Heart left ventricle (tissue), 7 donors: ENCODE measurements around the gene RP9.

GRCh38 chr7:32068818-32069166 lies 1.4 kb downstream of the PDE1C start:
- PRO-cap, 6 experiments, result peak in 2 of 6 experiments; most common plus-strand start chr7:32068956 (in 2)
- RAMPAGE, long total RNA, 2 experiments, result no peak in any of the 2 experiments
- RRBS, result no CpG with 5 or more reads among the region's 7 CpGs

- PRO-cap, 6 experiments, result no peak in any of the 6 experiments
- RAMPAGE, long total RNA, 2 experiments, result no peak in any of the 2 experiments
- RRBS, result no CpG with 5 or more reads among the region's 9 CpGs
Observed at GRCh38 chr7:32283608-32284172, 206.5 kb downstream of the LSM5 start.

GRCh38 chr7:32495771-32496626 lies 710 bp downstream of the AVL9 start:
- PRO-cap, 6 experiments, result peak in 6 of 6 experiments; most common plus-strand start chr7:32496000 (in 2); most common minus-strand start chr7:32495913 (in 3)
- RAMPAGE, long total RNA, 2 experiments, result no peak in any of the 2 experiments
- RRBS, result 2% methylated on average over 7 of the region's 26 CpGs

- PRO-cap, 6 experiments, result no peak in any of the 6 experiments
- RAMPAGE, long total RNA, 2 experiments, result no peak in any of the 2 experiments
- RRBS, result no CpG with 5 or more reads among the region's 2 CpGs
Observed at GRCh38 chr7:32669543-32670044, 174.3 kb downstream of the AVL9 start.

- PRO-cap, 6 experiments, result peak in 1 of 6 experiments; most common minus-strand start chr7:33044487 (in 1)
- RAMPAGE, long total RNA, 2 experiments, result no peak in any of the 2 experiments
- RRBS, result no CpG with 5 or more reads among the region's 3 CpGs
Observed at GRCh38 chr7:33044283-33044754, 18.3 kb downstream of the NT5C3A start.

DNA sequence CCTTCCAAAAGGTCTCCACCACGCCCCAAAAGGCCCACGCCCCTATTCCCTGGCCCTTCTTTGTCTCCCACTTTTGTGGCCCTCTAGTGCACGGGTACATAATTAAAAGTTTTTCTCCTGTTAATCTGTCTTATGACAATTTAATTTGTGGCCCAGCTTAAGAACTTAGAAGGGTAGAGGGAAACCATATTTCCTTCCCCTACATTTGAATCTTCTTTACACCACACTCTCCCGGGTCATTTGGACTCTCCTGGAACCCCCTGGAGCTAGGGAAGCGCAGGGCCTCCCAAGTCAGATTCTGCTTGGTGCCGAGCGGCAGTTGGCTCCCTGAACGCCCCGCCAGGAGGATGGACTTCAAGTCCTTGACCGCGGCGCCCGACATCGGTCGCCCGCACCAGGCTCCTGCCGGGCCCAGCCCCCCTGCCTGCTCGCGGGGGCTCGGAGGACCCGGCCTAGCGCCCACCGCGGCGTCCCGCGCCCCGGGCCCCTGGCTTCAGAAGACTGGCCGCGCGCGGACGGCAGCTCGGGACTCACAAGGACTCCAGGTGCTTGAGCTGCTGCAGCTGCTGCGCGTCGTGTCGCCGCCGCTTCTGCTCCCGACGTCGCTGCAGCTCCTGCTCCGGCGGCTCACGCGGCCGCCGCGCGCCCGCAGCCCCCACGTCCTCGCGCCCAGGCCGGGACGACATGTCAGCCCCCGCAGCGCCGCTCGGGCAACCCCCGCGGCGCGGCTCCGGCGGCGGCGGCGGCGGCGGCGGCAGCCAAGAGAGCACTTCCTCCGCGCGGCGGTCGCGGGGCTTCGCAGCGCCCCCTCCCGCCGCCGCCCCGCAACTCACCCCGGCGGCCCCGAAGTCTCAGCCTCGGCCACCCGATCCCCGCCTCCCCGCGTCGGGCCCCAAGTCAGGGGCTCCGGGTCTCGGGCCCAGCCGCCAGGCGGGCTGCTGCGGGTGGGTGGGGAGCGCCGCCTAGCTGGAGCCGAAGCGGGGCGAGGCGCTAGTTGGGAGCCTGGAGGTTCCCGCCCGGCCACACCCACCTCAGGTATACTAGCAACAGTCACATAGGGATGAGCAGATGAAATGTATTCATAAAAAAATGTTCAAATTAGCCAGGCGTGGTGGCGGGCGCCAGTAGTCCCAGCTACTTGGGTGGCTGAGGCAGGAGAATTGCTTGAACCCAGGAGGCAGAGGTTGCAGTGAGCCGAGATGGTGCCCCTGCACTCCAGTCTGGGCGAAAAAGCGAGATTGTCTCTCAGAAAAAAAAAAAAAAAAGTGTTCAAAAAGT lies at the start of gene RP9:
RP9 (minus strand) TSS at position 718 of the 1,278 bp plus-strand sequence.
- PRO-cap, 6 experiments, result peak in 6 of 6 experiments; most common plus-strand start position 357 of the sequence (in 2); most common minus-strand start position 686 of the sequence (in 3)
- RAMPAGE, long total RNA, 2 experiments, result no peak in any of the 2 experiments
- RRBS, result 1% methylated on average over 51 of the region's 113 CpGs

DNA sequence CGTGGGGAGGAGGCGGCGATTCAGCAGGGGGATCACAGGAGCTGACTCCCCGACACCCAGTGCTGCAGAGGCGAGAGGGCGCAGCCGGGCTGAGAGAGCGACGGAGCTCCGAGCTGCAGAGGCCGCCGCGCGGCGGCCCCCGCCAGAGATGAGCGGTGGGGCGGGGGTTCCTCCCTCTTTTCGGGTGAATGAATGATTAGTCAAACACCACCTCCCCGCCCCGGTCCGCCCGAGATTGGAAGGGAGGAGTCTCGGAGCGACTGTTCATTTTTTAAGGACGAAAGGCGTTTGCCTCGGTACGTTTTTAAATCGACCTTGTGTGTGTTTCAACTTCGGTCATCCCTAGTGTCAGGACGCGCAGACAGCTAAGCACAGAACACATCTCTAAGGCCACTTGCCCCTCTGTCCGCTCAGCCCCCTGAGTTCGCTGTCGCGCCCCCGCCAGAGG lies 1.1 kb upstream of the BMPER start:
- PRO-cap, 6 experiments, result peak in 4 of 6 experiments; most common plus-strand start position 59 of the sequence (in 2); most common minus-strand start position 150 of the sequence (in 2)
- RAMPAGE, long total RNA, 2 experiments, result no peak in any of the 2 experiments
- RRBS, result no CpG with 5 or more reads among the region's 38 CpGs

DNA sequence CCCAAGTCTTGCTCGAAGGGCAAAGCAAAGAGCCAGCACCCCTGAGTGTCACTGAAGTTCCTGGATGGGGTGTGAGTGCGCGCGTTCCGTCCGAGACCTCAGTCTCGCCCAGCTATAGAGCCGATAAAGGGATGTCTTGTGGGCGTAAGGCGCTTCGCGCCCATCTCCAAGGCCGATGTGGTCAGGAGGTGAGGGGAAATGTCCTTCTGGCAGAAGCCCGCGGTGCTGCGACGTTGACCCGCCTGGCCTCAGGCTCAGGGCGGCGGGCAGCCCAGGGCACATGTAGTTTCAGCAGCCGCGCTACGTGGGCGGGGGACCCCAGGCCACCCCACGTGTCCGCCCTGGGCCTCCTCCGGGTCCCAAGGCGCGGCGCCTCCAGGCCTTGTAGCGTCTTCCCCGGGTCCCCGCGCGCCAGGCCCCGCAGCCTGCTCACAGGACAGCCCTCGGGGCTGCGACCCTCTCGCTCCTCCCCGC lies 4.1 kb upstream of the TBX20 start:
- PRO-cap, 6 experiments, result peak in 2 of 6 experiments; most common plus-strand start position 297 of the sequence (in 1); most common minus-strand start position 256 of the sequence (in 1)
- RAMPAGE, long total RNA, 2 experiments, result no peak in any of the 2 experiments
- RRBS, result 23% methylated on average over 6 of the region's 40 CpGs

DNA sequence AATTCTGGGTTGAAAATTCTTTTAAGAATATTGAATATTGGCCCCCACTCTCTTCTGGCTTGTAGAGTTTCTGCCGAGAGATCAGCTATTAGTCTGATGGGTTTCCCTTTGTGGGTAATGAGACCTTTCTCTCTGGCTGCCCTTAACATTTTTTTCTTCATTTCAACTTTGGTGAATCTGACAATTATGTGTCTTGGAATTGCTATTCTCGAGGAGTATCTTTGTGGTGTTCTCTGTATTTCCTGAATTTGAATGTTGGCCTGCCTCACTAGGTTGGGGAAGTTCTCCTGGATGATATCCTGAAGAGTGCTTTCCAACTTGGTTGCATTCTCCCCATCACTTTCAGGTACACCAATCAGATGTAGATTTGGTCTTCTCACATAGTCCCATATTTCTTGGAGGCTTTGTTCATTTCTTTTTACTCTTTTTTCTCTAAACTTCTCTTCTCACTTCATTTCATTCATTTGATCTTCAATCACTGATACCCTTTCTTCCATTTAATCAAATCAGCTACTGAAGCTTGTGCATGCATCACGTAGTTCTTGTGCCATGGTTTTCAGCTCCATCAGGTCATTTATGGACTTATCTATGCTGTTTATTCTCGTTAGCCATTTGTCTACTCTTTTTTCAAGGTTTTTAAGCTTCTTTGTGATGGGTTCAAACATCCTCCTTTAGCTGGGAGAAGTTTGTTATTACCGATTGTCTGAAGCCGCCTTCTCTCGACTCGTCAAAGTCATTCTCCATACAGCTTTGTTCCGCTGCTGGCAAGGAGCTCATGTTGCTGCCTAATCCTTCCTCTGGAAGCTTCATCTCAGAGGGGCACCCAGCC lies 30.5 kb downstream of the HERPUD2 start:
- PRO-cap, 6 experiments, result no peak in any of the 6 experiments
- RAMPAGE, long total RNA, 2 experiments, result no peak in any of the 2 experiments
- RRBS, result no CpG with 5 or more reads among the region's 9 CpGs

- PRO-cap, 6 experiments, result no peak in any of the 6 experiments
- RAMPAGE, long total RNA, 2 experiments, result no peak in any of the 2 experiments
- RRBS, result no CpG with 5 or more reads among the region's 2 CpGs
Observed at GRCh38 chr7:35883646-35884029, 82.8 kb downstream of the SEPTIN7 start.

DNA sequence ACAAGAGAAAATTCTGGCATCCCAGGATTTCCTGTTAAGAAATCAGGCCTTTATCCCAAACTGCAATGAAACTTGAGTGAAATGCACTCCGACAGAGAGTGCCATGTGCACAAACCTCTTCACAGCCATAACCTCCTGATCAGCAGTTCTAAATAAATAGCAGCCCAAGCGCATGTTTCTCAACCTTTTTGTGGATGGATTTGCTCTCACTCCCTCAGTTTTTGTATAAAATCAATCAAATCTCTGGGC lies 107.7 kb upstream of the EEPD1 start:
- PRO-cap, 6 experiments, result no peak in any of the 6 experiments
- RAMPAGE, long total RNA, 2 experiments, result no peak in any of the 2 experiments
- RRBS, result no CpG with 5 or more reads among the region's 2 CpGs

DNA sequence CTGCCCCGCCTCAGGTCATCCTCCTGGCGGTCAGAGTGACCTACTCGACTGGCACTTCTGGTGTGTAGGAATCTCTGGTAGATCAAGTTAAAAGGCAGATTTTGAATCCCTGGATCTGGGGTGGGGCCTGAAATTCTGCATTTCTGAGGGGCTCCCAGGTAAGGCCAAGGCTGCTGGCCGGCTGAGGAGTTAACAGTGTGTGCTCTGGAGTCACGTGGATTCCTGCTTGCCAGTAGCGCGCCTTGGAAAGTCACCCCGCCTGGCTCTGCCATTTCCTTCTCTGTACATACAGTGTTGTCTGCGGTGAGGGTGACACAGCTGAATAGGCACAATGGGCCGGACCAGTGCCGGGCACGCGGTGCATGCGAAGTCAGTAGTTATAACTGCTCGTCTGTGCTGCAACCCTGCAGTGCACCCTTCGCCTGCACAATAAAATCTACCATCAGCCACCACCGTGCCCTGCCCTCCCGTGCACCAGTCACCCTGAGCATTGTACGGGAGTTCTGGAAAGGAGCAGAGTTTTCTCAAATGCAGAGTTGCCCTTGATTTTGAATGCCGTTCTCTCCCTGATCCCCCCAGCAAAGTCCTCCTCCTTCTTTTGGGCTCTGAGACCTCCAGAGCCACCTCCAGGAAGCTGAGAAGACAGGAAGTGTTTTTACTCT lies 67.9 kb upstream of the EEPD1 start:
- PRO-cap, 6 experiments, result no peak in any of the 6 experiments
- RAMPAGE, long total RNA, 2 experiments, result no peak in any of the 2 experiments
- RRBS, result no CpG with 5 or more reads among the region's 20 CpGs

DNA sequence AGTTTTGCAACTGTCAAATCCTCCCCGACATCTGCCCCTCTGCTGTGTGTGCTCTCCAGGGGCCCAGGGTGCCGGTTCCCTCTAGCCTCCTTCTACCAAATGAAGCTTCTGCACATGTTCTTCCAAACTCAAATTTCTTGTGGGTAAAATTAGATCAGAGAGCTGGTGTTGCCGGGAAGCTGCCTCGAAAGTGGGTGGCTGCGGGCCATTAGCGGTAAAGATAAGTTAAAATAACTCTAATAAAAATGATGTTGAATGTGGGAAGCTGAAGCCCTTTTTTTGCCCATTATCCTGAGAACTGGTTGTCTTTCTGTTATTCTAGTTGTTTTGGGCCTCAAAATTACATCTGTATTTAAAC lies 37.0 kb upstream of the EEPD1 start:
- PRO-cap, 6 experiments, result peak in 4 of 6 experiments; most common minus-strand start position 98 of the sequence (in 2)
- RAMPAGE, long total RNA, 2 experiments, result no peak in any of the 2 experiments
- RRBS, result 15% methylated on average over 2 of the region's 6 CpGs

DNA sequence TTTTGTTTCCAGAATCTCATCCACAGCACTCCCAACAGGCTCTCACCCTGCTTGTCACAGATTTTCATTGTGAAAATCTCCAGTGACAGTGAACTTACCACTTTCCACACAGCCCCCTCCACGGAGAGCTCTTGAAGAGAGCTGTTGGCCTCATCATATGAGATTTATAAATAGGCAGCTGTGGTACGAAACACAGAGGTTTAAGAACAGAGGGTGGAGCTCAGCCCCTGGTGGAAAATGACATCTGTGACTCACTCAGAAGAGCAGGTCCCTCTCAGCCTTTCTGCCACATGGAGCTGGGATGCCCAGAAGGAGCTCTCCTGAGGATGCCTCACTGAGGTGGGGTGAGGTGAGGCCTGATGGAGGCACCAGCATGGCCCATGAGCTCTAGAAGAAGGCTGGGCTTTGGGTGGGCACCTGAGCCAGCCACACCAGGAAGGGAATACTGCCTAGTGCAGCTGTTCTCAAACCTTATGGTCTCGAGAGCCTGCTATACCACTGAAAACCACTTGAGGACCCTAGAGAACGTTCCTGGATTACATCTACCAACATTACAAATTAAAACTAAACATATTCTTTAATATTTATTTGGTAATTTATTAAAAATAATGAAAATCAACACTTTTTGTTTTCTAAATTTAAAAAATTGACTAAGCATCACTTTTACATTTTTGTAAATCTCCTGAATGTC lies 25.8 kb upstream of the EEPD1 start:
- PRO-cap, 6 experiments, result peak in 2 of 6 experiments; most common plus-strand start position 289 of the sequence (in 2); most common minus-strand start position 159 of the sequence (in 1)
- RAMPAGE, long total RNA, 2 experiments, result no peak in any of the 2 experiments
- RRBS, result no CpG with 5 or more reads among the region's 4 CpGs

GRCh38 chr7:36272592-36273743 lies 94.1 kb downstream of the MATCAP2 start:
- PRO-cap, 6 experiments, result no peak in any of the 6 experiments
- RAMPAGE, long total RNA, 2 experiments, result no peak in any of the 2 experiments
- RRBS, result no CpG with 5 or more reads among the region's 15 CpGs

DNA sequence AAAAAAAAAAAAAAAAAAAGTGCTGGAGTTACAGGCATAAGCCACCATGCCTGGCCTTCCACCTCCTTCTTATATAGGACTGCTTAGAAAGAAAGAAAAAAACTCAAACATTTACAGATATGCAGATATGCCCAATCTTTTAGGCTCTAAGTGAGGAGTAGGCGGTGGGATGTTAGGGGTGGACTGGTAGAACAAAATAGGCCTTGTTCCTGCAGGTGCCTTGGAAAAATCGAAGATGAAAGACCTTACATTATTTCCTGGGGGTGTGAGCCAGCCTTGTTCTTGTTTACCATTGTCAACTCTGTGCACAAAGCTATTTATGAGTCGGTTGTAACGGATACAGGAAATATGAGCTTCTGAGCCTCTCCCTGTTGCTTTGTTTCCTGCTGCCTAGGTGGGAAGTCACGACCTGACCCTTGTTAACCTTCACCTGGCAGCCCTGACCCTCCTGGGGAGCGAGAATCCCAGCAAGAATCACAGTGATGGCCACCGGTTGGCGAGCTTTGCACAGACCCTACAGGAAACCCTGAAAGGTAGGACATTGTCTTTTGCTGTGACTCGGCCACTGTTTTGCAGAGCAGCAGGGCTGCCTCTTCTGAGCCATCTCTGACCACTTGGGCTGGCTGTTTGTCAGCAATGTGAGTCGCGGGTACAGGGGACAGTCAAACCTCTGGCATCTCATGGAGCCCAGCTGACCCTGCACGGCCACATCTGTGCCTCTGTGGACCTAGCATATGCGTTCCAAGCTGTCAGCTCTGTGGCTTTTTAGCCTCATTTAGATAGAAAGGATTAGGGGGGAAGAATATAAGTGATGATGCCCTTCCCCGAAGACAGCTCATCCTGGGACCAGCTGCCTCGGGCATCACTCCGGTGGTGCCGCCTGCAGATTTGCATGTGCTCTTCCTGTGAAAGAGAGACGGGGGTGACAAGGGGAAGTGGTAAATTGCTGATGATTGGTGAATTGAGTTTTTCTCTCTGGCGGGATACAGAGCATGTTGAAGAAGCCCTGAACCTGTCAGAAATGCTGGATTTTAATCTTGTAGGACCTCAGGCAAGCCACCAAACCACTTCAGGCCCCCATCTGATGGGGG lies 79.5 kb downstream of the MATCAP2 start:
- PRO-cap, 6 experiments, result peak in 2 of 6 experiments; most common plus-strand start position 458 of the sequence (in 1); most common minus-strand start position 200 of the sequence (in 2)
- RAMPAGE, long total RNA, 2 experiments, result no peak in any of the 2 experiments
- RRBS, result no CpG with 5 or more reads among the region's 19 CpGs

- PRO-cap, 6 experiments, result no peak in any of the 6 experiments
- RAMPAGE, long total RNA, 2 experiments, result no peak in any of the 2 experiments
- RRBS, result no CpG with 5 or more reads among the region's 10 CpGs
Observed at GRCh38 chr7:36405971-36406770, 16.5 kb downstream of the ANLN start.

GRCh38 chr7:36460768-36461314 lies 71.2 kb downstream of the ANLN start:
- PRO-cap, 6 experiments, result no peak in any of the 6 experiments
- RAMPAGE, long total RNA, 2 experiments, result no peak in any of the 2 experiments
- RRBS, result no CpG with 5 or more reads among the region's 9 CpGs

- PRO-cap, 6 experiments, result no peak in any of the 6 experiments
- RAMPAGE, long total RNA, 2 experiments, result no peak in any of the 2 experiments
- RRBS, result no CpG with 5 or more reads among the region's 5 CpGs
Observed at GRCh38 chr7:36723321-36723799, 934 bp downstream of the AOAH start.

- PRO-cap, 6 experiments, result no peak in any of the 6 experiments
- RAMPAGE, long total RNA, 2 experiments, result no peak in any of the 2 experiments
- RRBS, result no CpG with 5 or more reads among the region's 20 CpGs
Observed at GRCh38 chr7:36855232-36855895, 131.1 kb upstream of the AOAH start.